Neural progenitor cell (in vitro differentiated cells): Measurements from ENCODE around the gene DNAJB6.

DNA sequence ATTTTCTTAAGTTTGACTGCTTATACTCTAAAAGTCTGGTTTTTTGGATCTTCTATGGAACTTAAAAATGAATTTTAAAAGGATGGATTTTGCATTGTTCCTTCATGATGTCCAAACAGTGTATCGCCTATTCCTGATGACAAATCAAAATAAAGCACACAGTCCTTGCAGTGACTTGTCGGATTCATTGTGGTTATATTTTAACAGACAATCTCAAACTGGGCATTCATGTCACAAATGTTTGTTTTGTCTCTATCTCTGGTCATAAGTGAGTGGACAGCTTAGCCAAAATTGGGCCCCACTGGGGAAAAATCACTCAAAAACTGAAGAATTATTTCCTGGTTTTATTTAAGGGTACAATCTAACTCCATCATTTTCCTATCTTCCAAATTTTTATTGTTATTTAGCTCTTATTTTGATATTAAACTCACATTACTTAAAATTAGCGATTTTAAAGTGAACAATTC is 74.8 kb downstream of the LMBR1 start:
- RAMPAGE, long total RNA, result no peak

- RAMPAGE, long total RNA, result no peak
Measured at GRCh38 chr7:156891873-156892891, 801 bp downstream of the LMBR1 start.

DNA sequence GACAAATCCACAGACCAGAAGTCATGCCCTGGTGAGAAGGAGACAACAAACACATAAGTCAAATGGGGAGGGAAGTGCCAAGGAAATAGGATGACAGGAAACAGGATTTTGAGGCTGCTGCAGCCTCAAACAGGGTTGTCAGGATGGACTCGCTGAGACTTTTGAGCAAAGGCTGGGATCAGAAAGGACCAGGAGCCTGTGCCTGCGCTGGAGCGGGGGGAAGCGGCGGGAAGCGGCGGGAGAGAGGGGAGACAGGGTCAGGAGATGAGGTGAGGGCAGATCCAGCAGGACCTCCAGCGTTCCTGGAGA is 2.2 kb upstream of the NOM1 start:
- RAMPAGE, long total RNA, result no peak

- RAMPAGE, long total RNA, result no peak
Measured at GRCh38 chr7:157168751-157169130, 30.0 kb downstream of the UBE3C start.

- RAMPAGE, long total RNA, result no peak
Measured at GRCh38 chr7:157241679-157242373, 95.0 kb upstream of the DNAJB6 start.

DNA sequence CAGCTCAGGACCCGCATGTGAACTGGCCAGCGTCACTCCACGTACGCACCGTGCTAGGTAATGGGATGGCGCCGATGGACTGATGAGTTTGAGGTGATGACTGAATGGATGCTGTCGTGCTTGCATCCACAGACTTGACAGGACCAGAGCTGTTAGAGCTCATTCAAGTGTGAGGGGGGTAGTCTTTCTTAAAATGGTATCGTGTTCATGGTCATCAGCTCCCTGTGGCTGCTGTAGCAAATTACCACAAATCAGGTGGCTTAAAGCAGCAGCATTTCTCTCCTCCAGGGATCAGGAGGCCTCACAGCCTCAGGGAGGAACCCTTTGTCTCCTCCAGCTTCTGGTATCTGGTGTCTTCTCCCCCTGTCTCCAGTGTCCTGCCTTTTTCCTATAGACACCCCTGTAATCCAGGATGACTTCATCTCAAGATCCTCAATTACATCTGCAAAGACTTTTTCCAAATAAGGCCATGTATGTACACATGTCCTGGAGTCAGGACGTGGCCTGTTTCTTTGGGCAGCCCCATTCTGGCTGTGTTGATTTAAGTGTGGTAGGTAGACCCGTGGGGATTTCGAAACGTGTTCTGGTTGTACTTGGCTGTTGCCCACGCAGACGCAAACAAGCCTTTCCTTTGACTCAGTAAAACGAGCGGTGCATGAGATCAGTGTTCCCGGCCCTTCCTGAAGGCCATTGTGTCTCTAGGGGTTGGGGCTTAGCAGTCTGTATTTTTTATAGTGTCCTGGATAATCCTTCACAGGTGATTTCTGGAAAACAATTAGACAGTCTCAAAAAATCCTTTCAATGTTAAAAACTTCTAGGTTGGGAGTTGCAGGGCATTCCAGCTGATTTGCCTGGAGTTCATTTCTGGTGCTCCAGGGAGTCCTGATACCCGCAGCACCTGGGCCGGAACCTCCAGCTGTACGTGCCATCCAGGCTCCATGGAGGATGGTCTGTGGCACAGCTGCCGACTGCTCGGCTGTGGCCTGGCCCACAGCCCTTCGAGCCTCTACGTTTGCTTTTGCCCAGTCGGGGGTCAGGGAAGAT is 64.9 kb upstream of the DNAJB6 start:
- RAMPAGE, long total RNA, result no peak

DNA sequence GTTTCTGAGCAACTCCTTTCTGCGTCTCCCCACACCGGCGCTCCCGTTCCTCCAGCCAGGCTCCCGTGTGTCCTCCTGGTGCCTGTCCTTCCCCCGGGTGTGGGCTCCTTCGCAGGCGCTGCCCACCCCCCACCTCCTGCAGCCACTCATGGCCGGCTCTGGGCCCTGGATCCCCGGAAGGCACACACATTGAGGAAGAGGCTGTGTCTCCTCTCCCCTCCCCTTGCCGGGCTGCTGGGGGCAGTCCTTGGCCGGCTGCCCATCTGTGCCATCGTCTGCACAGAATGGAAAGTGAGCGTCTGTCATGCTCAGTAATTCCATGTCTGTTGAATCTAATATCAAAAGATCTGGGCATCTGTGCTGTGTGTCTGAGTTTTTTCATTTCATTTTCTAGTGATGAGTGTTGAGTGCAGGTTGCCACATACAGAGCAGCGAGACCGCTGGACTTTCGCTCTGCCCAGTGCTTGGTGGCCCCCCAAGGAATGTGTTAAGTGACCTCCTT is 59.6 kb upstream of the DNAJB6 start:
- RAMPAGE, long total RNA, result no peak

GRCh38 chr7:157309864-157310655 is 26.7 kb upstream of the DNAJB6 start:
- RAMPAGE, long total RNA, result no peak

- RAMPAGE, long total RNA, result start-site peak on the plus strand at chr7:157337023-157337061, 51 and 71 reads in 2 replicates
Measured at GRCh38 chr7:157336302-157337212, at the start of gene DNAJB6. DNAJB6 (plus strand) TSS chr7:157337004.

DNA sequence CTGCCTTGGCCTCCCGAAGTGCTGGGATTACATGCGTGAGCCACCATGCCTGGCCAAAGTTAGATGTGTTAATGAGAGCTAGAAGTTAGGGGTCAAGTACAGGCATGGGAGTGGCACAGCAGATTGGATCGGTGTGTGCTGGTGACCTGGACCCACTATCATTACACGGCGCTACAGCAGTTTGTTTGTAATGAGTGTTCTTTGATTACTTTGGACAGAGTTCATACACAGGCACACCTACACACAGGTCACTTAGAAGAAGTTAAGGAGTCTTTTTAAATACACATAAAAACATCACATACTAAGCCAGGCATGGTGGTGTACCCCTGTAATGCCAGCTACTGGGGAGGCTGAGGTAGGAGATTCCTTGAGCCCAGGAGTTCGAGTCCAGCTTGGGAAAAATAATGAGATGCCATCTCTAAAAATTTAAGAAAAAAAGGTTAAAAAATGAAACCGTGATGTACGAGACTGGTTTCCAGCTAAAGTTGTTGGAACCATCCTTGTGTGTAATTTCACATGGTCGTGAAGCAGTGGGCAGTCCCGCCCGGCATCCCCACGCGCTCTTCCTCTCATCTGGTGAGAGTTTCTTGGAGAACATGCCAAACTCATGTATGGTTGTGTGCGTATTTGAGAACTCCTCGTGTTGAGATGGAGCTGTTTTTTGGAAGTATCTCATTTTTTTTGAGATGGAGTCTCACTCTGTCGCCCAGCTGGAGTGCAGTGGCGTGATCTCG is 37.0 kb downstream of the DNAJB6 start:
- RAMPAGE, long total RNA, result no peak

GRCh38 chr7:157375472-157375996 is 38.7 kb downstream of the DNAJB6 start:
- RAMPAGE, long total RNA, result no peak

DNA sequence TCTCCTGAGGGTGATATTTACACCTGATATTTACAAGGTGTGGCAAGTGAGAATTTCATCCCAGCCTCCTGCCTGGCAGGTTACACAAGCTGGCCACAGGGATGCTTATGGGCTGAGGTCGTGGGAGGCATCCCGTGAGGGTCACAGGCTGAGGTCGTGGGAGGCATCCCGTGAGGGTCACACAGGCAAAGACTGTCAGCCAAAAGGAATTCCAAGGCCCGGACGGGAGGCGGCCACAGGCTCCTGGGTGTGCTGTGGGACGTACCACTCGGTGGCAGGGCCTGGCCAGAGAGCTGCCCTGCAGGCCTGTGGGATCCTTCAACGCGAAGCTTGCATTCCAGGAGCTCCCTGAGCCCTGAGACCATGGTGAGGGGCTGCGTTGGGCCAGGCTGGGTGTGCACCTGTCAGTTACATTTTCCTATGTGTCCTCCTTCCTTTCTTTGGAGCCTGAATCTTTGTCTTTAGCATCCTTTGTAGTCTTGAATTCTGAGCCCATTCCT is 460.6 kb downstream of the DNAJB6 start:
- RAMPAGE, long total RNA, result no peak

DNA sequence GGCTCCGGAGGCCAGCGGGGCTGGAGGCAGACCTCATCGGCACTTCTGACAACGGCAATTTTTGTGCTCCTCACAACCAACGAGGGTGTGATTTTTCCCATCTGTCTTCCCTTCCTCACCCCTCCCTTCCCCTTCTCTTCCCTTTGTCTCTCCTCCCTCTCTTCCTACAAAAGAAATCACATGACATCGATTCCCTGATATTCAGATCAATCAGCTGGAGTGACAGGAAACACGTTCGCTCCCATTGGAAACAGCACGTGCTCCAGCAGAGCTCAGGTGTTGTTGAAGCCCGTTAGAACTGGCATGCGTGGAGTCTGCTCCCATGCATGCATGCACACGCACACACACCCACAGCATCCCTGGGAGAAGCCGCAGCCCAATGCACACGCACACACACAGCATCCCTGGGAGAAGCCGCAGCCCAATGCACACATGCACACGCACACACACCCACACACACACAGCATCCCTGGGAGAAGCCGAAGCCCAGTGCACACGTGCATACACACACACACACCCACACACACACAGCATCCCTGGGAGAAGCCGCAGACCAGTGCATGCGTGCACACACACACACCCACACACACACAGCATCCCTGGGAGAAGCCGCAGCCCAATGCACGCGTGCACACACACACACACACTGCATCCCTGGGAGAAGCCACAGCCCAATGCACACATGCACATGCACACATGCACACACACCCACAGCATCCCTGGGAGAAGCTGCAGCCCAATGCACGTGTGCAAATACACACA is 222.2 kb downstream of the PTPRN2 start:
- RAMPAGE, long total RNA, result no peak

- RAMPAGE, long total RNA, result no peak
Measured at GRCh38 chr7:158414511-158415016, 173.1 kb downstream of the PTPRN2 start.

DNA sequence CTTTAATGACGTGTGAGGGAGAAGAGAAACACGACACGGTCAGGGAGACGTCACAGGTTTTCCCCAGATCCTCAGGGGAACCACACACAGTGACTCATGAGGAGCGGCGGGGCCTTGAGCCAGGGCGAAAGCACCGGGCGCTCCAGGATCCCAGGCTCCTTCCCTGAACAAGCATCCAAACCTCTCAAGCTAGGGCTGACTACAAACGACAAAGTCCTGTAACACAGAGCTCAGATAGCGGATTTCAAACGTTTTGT is 155.5 kb downstream of the PTPRN2 start:
- RAMPAGE, long total RNA, result no peak

- RAMPAGE, long total RNA, result no peak
Measured at GRCh38 chr7:158583421-158584085, 4.1 kb downstream of the PTPRN2 start.

GRCh38 chr7:158631842-158632221 is 44.2 kb upstream of the PTPRN2 start:
- RAMPAGE, long total RNA, result no peak

- RAMPAGE, long total RNA, result no peak
Measured at GRCh38 chr7:158764428-158764891, 59.9 kb upstream of the NCAPG2 start.

DNA sequence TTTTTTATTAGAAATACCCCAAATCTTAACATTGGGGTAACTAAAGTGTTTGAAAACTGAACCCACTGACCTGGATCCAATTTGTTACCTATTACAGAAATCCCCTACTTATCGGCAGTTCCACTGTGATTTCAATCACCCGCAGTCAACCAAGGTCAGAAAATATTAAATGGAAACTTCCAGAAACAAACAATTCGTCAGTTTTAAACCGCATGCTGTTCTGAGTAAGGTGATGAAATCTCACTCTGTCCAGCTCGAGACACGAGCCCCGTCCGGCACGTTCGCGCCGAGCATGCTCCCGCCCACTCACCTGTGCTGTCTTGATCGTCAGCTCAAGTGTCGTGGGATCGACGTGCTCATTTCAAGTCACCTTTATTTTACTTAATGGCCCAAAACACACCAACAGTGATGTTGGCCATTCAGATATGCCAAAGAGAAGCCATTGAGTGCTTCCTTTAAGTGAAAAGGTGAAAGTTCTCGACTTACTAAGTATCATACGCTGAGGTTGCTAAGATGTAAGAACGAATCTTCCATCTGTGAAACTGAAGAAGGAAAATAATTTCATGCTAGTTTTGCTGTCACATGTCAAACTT is 21.2 kb downstream of the ESYT2 start:
- RAMPAGE, long total RNA, result no peak

GRCh38 chr7:158824037-158824520 is 5.2 kb downstream of the ESYT2 start:
- RAMPAGE, long total RNA, result no peak